ENCODE data around the genes SPDEF and BLTP3A.

DNA sequence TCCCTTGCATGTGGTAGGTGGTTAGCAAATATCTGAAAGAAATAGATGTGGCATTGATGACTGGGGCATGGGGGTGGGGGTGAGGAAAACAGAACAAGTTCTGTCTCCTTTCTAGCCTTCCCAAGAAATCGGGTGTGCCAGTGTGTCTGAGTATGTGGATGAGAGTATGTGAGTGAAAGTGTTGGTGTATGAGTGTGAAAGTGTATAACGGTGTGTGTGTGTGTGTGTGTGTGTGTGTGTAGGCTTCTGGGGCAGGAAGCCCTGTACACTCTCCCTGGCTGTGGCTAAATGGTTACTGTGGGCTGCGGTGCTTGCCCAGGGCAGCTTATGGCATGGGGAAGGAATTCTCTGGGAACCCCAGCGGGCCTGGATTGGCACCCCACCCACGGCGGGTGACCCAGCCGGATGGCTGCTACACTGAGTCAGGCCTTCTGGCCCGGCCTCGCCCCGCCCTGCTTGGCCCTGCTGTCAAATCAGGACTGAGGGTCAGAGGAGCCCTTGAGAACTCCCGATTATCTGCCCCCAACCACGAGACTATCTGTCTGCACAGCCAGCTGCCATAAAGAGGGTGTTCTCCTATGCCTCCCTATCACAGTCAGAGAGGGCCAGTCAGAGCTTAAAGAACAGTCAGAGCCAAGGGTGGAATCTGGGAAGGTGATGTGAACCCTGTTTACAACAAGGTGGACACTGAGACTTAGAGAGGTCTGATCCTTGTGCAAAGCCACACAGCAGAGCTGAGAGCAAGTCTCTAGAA is 7.4 kb upstream of the ITPR3 start:
- RRBS: 0% methylated on average over 1 of the region's 12 CpGs

DNA sequence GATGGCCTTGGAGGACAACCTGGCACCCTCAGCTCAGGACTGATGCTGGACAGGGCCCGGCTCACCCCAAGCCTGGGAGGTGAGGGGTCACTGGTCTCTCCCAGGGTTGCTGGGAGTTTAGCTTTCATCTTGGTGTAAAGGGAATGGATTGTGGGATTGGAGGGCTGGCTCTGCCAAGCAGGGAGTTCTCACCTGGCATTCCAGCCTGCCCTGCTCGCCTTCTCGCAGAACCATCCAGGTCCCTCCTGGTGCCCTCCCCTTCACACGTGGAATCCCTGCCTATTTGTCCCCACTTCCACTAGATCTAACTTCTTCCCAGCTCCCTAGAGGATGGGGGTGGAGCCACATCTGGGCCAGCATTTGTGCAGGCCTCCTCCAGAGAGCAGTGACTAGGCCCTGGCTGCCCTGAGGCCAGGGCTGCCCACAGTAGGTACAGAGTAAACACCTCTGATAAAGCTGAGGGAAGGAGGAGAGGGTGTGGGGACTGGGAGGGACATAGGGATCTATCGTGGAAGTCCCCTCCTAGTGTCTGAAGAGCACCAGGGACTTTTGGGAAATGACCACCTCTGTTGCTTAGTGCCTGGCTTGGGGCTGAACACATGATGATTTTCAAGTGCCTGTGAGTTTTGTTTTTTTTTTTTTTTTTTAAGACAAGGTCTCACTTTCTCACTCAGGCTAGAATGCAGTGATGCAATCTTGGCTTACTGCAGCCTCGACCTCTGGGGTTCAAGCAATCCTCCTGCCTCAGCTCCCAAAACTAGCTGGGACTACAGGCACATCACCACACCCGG is 1.8 kb downstream of the ITPR3 start:
- RRBS: no CpG with 5 or more reads among the region's 7 CpGs

DNA sequence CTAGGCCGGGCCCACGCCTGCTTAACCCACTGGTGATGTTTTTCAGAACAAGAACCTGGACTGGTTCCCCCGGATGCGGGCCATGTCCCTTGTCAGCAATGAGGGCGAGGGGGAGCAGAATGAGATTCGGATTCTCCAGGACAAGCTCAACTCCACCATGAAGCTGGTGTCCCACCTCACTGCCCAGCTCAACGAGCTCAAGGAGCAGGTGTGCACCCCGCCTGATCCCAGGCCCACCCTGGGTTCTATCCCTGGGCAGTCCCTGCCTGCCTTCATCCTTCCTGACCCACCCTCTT is 16.7 kb downstream of the UQCC2 start:
- RRBS: 17% methylated on average over 3 of the region's 8 CpGs

DNA sequence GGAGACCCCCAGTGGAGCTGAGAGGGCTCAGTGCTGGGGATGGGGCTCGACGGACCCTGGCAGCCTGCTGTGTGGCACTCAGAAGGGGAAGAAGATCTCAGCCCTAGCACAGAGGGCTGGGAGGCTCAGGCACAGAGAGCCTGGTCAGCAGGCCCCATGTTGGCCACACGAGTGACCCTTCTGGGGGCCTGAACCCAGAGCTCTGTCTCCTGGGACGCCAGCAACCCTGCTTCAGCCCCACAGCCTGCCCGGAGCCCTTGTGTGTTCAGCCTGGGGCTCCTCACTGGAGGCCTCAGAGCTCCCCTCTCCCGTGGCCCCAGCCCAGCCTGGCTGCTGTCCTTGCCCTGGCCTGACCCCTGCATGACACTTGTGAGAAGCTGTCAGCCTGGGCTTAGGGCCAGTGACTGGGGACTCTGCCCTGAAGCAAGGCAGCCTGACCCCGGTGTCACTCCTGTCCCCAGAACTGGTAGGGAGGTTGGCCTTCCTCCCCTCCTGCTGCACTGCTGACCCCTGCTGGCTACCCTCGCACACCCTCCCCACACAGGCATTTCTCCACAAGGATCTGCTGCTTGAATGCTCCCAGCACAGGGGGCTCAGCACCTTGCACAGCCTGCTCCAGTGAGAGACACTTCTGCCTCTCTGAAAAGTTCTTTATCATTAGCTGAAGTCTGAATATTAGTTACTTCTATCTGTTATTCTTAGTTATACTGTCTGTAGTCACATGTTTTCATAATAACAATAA is 15.3 kb upstream of the IP6K3 start:
- RRBS: no CpG with 5 or more reads among the region's 8 CpGs

GRCh38 chr6:33771064-33771648 is 17.8 kb downstream of the LEMD2 start:
- RRBS: 3% methylated on average over 2 of the region's 15 CpGs

- RRBS: no CpG with 5 or more reads among the region's 1 CpG
Measured at GRCh38 chr6:33786402-33786869, 2.5 kb downstream of the LEMD2 start.

DNA sequence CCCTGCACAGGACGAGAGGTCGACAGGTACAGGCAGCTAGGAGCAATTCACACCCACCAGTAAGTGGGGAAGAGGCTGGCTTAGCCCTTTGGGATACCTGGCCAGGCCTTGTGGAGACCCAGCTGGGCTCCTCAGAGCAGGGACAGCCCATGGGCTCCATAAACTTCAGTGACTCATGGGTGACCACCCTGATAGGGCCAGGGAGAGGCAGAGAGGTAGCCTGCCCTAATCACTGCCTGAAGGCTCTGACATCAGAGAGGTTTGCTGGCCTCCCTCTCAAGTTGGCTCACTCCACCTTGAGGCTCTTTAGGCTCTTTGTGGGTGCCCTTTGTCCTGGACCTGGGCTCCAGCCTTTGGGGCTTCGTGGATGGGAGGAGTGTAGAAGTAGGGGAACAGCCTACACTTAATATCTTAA is 81.8 kb upstream of the MLN start:
- RRBS: no CpG with 5 or more reads among the region's 3 CpGs

GRCh38 chr6:34386255-34387227 is 5.9 kb downstream of the NUDT3 start:
- RRBS: no CpG with 5 or more reads among the region's 4 CpGs

DNA sequence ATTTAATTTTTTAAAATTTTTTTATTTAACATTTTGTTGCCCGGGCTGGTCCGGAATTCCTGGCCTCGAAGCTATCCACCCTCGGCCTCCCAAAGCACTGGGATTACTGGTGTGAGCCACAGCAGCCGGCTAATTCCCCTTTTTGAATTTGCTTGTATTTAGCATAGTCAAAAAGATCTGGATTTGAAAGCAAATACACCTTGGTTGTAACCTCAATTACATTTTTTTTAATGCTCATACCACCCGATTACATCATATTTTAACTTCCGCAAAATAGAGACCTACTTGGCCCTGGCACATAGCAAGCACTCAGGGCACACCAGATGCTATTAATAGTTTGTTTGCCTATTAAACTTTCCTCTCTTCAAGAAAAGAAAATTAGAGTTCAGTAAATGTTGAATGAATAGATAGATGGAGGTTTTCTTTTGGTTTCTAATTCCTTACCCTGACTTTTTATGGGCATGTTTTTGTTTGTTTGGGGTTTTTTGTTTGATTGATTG is 1.2 kb upstream of the NUDT3 start:
- RRBS: 87% methylated on average over 3 of the region's 7 CpGs

DNA sequence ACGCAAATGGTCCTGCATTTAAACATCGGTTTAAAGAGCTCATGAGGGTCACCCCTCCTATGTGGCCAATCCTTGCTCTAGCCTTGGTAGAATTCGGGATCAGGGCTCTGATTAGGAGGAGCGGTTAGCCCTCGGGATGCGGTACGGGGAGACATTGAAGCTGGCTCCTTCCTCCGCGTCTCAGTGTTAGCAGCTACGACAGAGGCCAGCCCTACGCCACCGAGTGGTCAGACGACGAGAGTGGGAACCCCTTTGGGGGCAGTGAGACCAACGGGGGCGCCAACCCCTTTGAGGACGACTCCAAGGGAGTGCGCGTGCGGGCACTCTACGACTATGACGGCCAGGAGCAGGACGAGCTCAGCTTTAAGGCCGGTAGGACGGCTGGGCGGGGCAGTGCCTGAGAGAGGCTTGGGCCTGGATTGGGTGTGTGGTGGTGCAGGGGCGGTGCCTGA is 24.7 kb downstream of the SPDEF start:
- RRBS: no CpG with 5 or more reads among the region's 27 CpGs

DNA sequence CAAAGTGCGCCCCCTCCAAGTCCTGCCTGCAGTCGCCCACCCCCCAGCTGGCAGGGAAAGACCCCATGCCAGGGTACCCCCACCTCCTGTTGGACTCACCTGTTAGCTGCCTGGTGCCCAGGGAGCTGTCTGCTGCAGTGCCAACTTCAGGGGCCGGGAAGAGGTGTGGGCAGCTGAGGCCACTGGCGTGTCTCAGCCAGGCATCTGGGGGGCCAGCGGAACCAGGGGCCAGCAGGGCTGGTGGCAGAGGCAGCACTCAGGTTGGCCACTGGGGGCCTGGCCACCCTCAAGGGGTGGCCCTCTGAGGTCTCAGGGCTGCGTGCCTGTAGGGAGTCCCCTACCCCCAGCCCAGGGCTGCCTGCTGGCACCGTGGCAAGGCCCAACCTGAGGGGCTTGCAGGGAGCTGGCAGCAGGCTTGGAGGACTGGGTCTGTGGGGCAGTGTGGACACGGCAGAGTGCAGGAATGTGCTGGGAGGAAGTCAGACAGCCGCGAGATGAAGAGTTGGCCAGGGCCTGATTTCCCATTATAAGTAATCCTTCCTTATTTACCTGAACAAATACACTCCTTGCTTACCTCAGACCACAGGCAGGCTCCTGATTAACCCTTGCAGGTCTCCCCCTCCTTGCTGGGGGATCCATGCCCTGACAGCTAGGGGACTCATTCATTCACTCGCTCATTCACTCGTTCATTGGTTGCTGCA is at the start of gene SPDEF:
Gene SPDEF (minus strand): TSS at position 500 of the 701 bp plus-strand sequence.
- RRBS: no CpG with 5 or more reads among the region's 12 CpGs

DNA sequence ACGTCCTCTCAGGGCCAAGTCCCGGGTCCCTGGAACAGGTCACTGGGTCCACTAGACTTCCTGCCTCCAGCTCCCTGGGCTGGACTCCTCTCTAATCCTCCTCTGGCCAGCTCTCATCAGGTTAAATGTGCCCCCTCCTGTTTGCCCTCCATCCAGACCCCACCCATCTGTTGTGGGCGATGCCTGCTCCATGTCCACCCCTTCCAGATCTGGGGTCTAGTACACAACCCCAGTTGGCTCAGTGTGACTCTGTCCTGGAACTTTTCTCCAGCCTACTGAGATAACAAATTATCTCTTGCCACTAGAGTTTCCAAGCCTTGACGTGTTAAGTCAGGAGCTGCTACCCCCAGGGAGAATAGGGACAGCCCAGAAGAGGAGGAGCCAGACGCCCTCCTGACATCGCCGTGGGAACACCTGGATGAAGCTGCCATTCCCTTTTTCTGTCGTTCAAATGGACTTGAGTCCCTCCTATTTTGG is 3.7 kb upstream of the SPDEF start:
- RRBS: no CpG with 5 or more reads among the region's 8 CpGs

DNA sequence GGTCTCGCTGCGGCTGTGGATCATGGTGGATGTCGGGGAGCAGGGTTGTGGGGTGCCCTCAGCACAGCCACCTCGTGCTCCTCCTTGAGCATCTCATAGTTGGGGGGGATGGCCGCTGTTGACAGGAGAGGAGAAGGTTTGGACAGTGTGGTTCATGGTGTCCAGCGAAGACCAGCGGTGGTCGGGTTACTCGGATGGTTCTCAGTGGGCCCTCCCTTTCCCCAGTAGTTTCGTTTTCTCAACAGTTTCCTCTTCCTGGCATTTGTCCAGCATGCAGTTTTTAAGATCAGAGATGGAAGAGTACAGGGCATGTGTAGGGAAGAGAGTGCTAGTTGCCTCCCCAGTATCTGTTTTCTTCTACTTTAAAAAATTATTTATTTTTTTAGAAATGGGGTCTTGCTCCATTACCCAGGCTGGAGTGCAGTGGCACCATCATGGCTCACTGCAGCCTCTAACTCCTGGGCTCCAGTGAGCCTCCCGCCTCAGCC is 20.4 kb upstream of the SPDEF start:
- RRBS: no CpG with 5 or more reads among the region's 11 CpGs

- RRBS: no CpG with 5 or more reads among the region's 2 CpGs
Measured at GRCh38 chr6:34642337-34642714, 54.2 kb downstream of the ILRUN start.

DNA sequence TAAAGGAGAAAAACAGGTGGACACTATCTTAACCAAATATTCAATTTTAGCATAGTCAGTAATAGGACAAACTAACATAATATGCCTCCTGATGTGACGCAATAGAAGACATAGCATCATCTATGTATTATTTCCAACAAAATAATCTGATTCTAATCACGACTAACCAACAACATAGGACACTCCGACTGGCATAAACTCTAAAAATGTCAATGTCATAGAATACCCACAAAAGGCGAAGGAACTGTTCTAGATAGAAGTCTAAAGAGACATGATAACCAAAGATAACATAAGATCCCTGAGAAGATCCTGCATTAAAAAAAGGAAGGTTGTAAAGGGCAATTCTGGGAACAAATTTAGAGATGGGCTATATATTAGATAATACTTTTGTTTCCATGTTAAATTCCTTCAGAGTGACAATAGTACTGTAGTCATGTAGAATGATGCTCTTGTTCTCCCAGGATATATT is 28.9 kb downstream of the ILRUN start:
- RRBS: no CpG with 5 or more reads among the region's 4 CpGs

- RRBS: no CpG with 5 or more reads among the region's 9 CpGs
Measured at GRCh38 chr6:34674535-34675428, 21.8 kb downstream of the ILRUN start.

DNA sequence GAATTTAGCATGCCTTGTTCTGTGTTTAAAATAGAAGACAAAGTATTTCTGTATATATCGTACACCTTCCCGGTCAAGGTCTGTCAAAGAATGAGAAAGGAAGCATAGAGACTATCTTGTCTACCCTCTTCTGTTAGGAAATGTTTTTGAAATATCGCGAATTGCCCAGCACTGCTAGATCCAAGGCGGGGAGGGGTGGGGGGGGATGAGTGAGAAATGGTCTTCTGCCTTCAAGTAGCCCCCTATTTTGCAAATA is 825 bp upstream of the ILRUN start:
- RRBS: no CpG with 5 or more reads among the region's 5 CpGs

GRCh38 chr6:34740311-34741039 is 16.8 kb upstream of the SNRPC start:
- RRBS: no CpG with 5 or more reads among the region's 10 CpGs

DNA sequence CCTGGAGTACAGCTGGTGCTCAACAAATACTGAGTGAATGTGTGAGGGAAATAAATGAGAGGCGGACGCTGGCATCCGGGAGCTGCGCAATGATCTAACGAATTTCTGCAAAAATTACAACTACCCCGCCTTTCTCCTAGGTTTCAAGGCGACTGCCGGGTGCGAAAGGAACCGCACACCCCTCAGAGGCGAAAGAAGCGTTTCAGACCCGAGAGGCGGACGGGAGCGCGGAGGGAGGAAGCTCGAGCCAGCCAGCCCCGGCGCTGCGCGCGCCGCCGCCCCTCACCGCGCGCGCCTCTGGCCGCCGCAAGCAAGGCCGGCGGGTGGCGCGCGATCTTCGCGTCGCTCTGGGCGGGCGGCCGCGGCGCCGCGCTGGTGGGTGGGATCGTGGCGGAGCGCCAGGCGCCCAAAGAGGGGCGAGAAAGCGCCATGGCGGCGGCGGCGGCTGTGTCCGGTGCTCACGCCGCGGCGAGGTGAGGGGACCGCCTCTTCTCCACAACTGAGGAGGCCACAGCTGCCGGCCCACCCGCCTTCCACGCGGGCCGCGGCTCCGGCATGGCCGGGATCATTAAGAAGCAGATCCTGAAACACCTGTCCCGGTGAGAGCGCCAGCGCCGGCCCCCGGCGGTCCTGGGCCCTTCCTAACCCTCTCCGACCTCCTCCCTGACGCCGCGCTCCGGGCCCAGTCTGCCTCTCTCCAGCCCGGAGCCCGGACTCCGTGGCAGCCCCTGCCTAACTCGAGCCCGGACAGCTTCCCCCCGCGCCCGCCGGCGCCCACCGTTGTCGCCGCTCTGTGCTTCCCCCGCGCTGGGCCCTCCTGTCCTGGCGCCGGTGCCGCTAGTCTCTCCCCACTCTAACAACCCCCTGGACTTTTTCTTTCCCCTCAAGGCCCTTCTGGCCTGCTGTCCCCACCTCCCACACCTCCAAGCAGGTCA is at the start of gene BLTP3A:
Gene BLTP3A (plus strand): TSS at position 388 of the 935 bp plus-strand sequence.
- RRBS: 2% methylated on average over 46 of the region's 99 CpGs

GRCh38 chr6:34888714-34888871 is 462 bp upstream of the ANKS1A start:
- RRBS: no CpG with 5 or more reads among the region's 4 CpGs

Measured in AG08470 (cell line).